OVCAR3 (cell line): ENCODE results near the genes SERTM2 and SLC6A14.

- RRBS: no CpG with 5 or more reads among the region's 2 CpGs
Measured at GRCh38 chrX:110478188-110478515, 42.5 kb upstream of the TDGF1P3 start.

DNA sequence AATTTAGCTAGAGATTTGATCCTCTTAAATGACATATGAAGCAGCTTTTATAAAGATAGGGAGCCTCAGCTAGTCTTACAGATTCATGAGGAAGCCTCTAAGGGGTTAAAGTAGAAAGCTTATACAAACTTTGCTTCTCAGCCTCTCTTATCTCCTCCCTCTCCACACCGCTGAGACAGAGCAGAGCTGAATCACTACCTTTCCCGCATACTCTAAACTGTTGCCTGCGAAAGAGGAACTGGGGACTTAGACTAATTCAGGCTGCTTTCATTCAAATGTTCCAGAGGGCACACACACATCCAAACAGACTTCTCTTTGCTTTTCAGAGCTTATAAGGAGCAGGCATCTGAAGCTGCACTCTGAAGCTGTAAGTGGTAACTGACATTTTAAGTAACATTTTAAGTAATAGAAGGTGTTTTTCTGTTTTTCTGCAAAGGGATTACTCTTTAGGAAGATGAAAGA, at the start of gene SERTM2:
Gene SERTM2, plus strand, starts transcription at position 178 of the 462 bp plus-strand sequence.
- RRBS: no CpG with 5 or more reads among the region's 3 CpGs

DNA sequence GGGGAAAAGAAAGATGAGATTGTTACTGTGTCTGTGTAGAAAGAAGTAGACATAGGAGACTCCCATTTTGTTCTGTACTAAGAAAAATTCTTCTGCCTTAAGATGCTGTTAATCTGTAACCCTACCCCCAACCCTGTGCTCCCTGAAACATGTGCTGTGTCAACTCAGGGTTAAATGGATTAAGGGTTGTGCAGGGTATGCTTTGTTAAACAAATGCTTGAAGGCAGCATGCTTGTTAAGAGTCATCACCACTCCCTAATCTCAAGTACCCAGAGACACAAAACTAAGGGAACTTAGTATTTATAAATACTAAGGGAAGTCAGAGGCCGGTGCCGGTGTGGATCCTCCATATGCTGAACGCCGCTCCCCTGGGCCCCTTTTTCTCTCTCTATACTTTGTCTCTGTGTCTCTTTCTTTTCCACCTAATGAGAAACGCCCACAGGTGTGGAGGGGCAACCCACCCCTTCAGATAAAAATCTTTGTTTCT, 593.2 kb upstream of the HTR2C start:
- RRBS: no CpG with 5 or more reads among the region's 5 CpGs

- RRBS: no CpG with 5 or more reads among the region's 6 CpGs
Measured at GRCh38 chrX:115367334-115368048, 78.0 kb downstream of the LUZP4 start.

GRCh38 chrX:115584704-115585252, 23.8 kb downstream of the PLS3 start:
- RRBS: no CpG with 5 or more reads among the region's 3 CpGs

GRCh38 chrX:115589410-115589829, 28.4 kb downstream of the PLS3 start:
- RRBS: no CpG with 5 or more reads among the region's 4 CpGs

GRCh38 chrX:115933085-115933929, 237.2 kb upstream of the AGTR2 start:
- RRBS: no CpG with 5 or more reads among the region's 1 CpG

GRCh38 chrX:115968065-115969360, 202.0 kb upstream of the AGTR2 start:
- RRBS: 23% methylated on average over 11 of the region's 57 CpGs

DNA sequence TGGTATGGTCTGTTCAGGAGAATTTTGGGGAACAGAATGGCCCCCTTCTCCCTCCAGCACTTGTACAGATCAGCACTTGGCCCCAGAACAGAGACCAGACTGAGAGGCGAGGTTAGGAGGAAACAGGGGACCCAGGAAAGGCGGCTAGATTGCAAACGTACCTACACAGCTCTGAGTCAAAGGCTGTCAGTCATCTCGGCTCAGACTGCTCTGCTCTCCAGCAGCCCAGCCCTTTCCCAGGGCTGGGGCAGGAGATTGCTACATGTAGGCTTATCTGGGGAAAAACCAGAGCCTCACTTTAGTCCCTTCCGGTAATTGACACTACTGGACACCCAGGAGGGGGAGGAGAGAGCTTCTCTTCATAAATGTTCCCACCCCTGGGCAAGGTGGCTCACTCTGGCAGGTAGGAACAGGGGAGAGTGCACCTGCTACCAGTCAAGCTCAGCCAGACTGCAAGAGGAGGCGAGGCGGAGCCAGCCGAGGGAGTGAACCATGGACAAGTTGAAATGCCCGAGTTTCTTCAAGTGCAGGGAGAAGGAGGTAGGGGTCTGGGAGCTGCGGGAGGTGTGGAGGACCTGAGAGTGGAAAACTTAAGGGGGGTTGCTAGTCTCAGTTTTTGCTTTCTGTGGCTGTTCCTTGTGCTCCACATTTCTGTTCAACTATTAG, at the start of gene SLC6A14:
Gene SLC6A14, plus strand, starts transcription at position 389 of the 666 bp plus-strand sequence.
- RRBS: no CpG with 5 or more reads among the region's 10 CpGs

DNA sequence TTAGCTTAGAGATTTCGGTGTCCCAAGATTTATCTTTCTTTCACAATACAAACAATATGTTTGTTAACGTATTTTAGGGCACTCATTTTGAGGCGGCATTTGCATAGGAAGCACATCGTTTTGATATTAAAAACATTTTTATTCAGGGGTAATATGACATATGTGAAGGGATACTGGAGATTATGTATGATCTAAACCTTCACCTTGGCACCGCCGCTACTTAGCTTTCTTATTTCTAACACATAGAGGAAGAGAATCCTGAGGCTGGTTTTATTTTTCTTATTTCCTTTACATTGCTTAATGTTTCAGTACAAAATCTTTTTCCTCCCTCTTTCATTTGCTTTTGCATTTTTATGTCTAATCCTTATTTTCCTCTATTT, 486.2 kb upstream of the CT83 start:
- RRBS: no CpG with 5 or more reads among the region's 6 CpGs

GRCh38 chrX:118353083-118353766, 7.3 kb downstream of the WDR44 start:
- RRBS: no CpG with 5 or more reads among the region's 4 CpGs

DNA sequence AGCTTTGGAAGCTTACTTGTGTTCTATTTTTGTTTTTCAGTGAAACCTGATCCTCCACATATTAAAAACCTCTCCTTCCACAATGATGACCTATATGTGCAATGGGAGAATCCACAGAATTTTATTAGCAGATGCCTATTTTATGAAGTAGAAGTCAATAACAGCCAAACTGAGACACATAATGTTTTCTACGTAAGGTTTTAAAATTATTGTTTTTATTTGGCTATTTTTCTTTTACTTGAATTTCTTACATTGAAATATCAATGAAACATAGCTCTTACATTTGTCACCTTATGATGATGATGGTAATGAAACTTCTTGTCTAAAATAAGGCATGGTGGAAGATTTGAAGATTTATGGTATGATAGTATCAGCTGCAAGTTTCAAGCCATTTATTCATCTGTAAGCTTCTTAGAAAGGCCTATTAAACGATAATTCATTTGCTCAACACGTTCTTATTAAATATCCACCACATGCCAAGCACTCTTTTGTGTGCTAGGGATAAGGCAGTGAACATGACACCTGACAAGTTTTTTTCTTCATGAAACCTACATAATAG, 33.8 kb downstream of the IL13RA1 start:
- RRBS: no CpG with 5 or more reads among the region's 3 CpGs

DNA sequence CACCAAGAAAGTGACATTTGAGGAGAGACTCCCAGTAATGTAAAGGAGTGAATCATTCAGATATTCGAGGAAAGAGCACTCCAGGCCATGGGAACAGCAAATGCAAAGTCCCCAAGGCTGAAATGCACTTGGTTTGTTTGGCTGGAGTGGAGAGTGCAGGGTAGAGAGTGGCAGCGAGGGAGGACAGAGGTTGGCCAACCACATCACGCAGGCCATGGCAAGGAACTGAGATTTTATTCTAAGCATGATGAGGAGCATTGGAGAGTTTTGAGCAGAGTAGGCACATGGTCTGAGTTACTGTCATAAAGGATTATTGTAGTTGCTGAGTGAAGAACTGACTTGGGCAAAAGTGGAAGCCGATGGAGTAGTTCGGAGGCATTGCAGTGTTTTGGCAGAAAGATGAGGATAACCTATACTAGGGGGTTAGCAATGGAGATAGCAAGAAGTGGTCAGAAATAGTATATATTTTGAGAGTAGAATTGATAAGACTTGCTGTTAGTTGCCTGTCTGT, 47.8 kb downstream of the IL13RA1 start:
- RRBS: no CpG with 5 or more reads among the region's 5 CpGs

DNA sequence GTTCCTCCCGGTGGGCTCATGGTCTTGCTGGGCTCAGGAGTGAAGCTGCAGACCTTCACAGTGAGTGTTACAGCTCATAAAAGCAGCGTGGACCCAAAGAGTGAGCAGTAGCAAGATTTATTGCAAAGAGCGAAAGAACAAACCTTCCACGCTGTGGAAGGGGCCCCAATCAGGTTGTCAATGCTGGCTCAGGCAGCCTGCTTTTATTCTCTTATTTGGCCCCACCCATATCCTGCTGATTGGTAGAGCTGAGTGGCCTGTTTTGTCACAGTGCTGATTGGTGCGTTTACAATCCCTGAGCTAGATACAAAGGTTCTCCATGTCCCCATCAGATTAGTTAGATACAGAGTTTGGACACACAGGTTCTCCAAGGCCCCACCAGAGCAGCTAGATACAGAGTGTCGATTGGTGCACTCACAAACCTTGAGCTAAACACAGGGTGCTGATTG, 53.0 kb upstream of the LONRF3 start:
- RRBS: no CpG with 5 or more reads among the region's 6 CpGs

DNA sequence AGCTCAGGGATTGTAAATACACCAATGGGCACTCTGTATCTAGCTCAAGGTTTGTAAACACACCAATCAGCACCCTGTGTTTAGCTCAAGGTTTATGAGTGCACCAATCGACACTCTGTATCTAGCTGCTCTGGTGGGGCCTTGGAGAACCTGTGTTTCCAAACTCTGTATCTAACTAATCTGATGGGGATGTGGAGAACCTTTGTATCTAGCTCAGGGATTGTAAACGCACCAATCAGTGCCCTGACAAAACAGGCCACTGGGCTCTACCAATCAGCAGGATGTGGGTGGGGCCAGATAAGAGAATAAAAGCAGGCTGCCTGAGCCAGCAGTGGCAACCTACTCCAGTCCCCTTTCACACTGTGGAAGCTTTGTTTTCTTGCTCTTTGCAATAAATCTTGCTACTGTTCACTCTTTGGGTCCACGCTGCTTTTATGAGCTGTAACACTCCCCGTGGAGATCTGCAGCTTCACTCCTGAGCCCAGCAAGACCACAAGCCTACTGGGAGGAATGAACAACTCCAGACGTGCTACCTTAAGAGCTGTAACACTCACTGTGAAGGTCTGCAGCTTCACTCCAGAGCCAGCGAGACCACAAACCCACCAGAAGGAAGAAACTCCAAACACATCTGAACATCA, 66.4 kb upstream of the SLC25A43 start:
- RRBS: no CpG with 5 or more reads among the region's 6 CpGs

GRCh38 chrX:119410685-119411069, 11.5 kb downstream of the SLC25A43 start:
- RRBS: no CpG with 5 or more reads among the region's 5 CpGs

GRCh38 chrX:119450961-119451638, 17.1 kb upstream of the SLC25A5 start:
- RRBS: no CpG with 5 or more reads among the region's 16 CpGs

- RRBS: no CpG with 5 or more reads among the region's 1 CpG
Measured at GRCh38 chrX:119455254-119455654, 13.0 kb upstream of the SLC25A5 start.

- RRBS: 14% methylated on average over 28 of the region's 58 CpGs
Measured at GRCh38 chrX:119468949-119469675, 868 bp downstream of the SLC25A5 start.

DNA sequence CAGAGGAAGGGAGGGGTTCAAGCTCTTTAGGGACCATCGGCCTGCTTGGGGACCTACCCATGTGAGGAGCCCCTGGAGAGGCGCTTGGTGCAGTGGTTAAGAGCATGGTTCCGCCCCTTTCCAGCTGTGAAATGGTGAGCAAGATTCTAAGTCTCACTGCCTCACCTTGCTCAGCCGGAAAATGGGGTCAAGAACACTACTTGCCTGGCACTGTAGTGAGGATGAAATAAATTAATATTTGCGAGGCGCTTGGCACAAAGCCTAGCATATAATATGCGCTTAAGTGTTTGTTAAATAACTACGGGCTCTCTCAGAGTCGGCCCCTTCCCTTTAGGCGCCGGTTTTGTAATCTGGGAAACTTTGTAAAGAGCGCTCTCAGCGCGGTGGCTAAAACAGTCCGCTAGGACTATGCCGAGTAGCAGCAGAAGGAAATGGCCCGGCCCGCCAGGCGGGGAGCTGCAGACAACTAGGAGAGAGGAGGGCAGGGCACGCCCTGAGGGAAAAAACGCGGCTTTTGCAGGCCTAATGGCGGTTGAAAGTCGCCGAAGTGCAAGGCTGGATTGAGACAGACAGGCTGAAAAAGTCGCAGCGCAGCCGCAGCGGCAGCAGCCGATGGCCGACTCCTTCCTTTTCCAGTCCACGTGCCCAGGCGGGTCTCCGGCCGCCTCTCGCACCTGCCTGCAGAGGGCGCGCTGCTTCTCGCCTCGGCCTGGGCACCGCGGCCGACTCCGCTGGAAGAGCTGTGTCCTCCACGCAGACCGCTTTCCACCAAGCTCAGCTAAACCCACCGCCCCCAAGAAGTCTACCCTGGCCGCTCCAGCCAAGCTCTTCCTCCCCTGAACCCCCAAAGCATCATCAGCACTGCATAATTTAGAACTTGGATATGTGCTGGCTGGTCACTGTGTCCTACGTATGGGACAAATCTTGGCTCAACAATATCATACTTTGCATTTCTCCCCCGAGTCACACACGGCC, 14.2 kb downstream of the SLC25A5 start:
- RRBS: 16% methylated on average over 4 of the region's 51 CpGs